H4 (cell line): ENCODE measurements around a stretch of chr1.

DNA sequence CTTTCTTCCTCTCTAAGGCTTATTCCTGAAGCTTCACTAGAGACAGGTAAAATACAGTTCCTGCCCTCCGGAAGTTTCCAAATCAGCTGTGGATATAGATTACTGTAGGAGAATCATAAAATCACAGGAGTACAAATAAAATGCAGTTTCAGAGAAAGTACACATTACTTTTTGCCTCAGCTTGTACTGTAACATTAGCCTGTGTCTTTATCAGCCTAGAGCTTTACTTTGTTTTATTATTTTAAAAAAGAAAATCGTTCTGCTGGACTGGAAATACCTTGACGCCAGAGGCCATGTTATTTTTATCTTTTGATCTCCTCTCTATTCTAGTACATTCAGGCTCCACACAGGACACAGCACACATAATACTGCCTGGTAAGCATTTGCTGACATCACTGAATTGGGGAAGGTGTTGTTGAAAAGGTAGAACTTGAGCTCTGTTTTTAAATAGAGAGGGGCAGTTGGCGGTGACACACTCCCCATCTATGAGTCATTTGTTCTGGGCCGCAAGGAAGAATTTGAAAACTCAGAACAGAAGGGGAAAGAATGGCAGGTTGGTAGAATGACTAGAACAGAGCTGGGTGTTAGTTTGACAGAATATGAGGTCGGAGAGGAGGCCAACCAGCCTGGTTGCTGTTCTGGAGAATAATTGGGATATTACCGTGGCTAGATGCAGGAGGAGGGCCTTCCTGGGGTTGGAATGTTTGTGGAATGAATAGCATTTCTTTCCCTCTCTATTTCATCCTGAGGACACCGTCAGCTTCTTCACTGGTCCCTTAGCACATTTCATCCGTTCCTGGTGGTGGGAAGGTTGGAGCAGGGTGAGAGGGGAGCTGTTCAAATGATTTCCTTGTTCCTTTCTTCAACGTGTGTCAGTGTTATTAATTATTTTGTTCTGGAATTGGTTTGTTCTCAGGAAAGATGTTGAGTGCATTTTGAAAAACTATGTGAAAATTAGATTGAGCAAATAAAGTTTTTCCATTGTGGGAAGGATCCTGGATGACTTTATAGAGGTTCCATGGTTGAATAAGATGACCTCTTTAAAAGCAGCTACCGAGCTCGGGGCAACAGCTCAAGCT lies 52.1 kb upstream of the ERRFI1 start:
- RAMPAGE, long total RNA = no peak

DNA sequence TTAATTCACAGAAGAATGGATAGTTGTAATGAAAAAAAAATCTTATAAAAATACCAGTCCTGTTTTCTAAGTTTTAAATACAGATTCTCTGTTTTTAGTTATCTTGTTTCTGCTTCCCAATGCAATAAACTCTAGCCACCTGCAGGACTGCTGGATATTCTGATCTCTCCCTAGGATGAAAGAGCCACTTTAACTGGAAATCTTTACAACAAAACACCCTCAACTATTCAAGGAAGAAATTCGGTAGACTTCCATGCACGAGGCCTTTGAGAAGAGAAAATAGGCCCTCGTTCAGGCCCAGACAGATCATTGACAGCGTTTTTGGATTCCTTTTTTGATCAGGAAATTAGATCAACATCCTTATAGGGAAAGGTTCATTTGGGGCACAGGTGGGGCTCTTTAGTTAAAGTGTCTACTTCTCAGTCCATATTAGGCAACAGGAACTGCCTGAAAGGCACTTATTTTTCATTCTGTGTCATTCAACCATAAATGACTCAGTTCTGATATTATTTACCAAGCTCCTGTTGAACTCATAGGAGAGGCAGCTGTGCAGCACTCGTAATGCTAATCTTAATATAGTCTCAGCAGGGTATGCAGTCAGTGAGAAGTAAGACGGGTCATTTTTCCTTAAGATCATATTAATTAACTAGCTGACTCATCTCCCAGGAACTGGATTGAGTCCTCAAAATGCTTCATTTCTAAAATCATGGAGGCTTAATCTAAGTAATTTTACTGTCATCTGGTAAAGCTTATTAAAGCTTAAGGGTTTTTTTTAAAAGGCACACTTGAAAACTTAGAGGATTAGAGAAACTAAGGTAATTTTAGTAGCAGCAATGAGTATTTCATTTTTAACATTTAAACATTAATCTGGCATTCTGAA lies 71.2 kb upstream of the ERRFI1 start:
- RAMPAGE, long total RNA = no peak

GRCh38 chr1:8122013-8122658 lies 96.0 kb upstream of the ERRFI1 start:
- RAMPAGE, long total RNA = no peak

DNA sequence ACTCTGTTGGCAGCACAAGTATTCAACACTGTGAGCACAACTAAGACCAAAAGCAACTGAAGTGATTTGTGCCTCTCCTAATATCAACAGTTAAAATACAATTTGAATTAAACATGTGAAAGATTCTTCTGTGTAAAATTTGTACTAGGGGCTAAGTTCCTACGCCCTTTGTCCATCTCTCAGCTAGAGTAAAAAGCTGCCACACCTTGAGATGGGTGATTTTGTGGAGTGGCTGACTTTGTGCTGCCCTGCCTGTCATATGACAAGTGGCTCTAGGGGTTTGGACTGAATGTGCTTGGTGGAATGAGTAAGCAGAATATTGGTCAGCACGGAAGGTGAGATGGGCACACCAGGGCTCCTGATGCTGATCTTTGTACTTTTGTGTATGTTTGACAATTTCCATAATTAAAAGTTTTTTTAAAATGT lies 133.7 kb upstream of the SLC45A1 start:
- RAMPAGE, long total RNA = no peak

GRCh38 chr1:8353818-8354195 lies 35.9 kb downstream of the SLC45A1 start:
- RAMPAGE, long total RNA = no peak

- RAMPAGE, long total RNA = no peak
Observed at GRCh38 chr1:8378166-8378449, 60.2 kb downstream of the SLC45A1 start.

- RAMPAGE, long total RNA = no peak
Observed at GRCh38 chr1:8400084-8400881, 82.4 kb downstream of the SLC45A1 start.

DNA sequence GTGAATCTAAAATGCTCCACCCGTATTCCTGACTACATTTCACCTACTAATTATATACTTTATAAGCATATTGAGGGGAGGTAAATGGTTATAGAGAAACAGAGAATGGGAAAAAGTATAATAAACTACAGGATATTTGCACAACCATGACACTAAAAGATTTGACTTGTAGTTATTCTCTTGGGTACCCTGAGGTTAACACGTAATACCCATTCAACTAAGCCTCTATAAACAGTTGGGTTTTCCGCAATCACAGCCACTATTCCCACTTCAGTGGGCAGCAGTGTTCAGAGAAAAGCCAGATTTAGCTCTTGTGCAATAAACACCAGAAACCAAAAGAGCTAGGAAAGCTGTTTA lies 101.1 kb downstream of the SLC45A1 start:
- RAMPAGE, long total RNA = no peak

- RAMPAGE, long total RNA = start-site peak on the minus strand at chr1:8423713-8424220, 8 reads
Observed at GRCh38 chr1:8423264-8424062, 105.5 kb downstream of the SLC45A1 start.

DNA sequence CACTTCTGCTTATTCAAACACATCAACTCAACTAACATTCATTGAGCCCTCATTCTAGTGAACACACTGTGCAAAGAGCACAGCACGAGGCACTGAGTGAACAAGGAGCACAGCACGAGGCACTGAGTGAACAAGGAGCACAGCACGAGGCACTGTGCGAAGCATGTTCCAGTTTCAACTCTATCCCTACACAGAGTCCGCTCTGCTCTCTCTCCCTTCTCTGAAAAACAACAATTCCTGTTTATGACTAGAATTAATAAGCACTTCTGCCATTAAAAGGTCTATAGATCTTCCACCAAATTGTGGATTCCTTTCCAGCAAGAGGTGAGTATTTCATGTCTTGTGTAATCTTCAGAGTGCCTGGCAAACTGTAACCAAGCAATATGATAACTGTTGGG lies 114.4 kb downstream of the SLC45A1 start:
- RAMPAGE, long total RNA = no peak

DNA sequence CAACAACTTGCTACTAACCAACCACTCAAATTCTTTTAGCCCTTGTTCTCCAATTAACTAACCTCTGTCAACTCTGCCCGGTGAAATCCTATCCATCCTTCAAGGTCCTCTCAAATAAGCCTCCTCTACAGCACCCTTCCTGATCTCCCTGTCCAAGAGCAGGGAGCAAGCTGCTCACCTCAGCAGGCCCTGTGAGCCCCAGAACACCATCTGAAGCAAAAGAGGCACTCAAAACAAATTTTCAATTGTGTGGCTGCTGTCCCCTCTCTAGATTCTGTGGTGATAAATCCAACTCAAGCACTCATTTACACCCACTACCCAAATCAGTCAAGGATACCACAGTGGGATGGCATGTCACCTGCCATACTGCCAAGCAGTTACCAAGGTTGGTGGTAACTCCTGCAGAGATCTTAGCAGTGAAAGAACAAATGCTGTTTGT lies 134.1 kb downstream of the SLC45A1 start:
- RAMPAGE, long total RNA = no peak

GRCh38 chr1:8509906-8510576 lies 192.1 kb downstream of the SLC45A1 start:
- RAMPAGE, long total RNA = no peak

- RAMPAGE, long total RNA = no peak
Observed at GRCh38 chr1:8785921-8786764, 31.3 kb downstream of the RERE start.

DNA sequence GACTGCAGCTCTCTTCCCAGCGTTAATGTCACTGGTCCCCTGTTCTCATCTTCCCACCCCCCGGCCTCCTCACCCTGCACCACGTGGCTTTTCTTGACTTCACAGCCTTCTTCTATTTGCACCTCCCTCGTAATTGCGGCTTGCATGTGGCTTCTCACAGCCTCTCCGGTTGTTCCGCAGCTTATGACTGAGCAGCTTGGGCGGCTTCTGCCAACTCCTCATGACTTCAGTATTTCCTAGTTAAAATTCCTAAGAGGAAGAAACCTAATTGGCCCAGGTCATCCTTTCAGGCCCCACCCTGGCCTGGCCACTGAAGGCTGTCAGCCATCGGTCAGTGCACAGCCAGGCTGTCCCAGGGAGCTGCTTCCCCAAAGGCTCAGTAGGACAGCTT lies 8.5 kb upstream of the RERE start:
- RAMPAGE, long total RNA = no peak

GRCh38 chr1:8969970-8970485 lies 24.4 kb downstream of the CA6 start:
- RAMPAGE, long total RNA = no peak

DNA sequence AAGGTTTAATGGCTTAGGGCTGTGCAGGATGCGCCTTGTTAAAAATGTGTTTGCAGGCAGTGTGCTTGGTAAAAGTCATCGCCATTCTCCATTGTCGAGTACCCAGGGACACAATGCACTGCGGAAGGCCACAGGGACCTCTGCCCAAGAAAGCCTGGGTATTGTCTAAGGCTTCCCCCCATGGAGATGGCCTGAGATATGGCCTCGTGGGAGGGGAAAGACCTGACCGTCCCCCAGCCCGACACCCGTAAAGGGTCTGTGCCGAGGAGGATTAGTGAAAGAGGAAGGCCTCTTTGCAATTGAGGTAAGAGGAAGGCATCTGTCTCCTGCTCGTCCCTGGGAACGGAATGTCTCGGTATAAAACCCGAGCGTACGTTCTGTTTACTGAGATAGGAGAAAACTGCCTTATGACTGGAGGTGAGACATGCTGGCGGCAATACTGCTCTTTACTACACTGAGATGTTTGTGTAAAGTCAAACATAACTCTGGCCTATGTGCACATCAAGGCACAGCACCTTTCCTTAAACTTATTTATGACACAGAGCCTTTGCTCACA lies 24.2 kb downstream of the SLC2A7 start:
- RAMPAGE, long total RNA = no peak

DNA sequence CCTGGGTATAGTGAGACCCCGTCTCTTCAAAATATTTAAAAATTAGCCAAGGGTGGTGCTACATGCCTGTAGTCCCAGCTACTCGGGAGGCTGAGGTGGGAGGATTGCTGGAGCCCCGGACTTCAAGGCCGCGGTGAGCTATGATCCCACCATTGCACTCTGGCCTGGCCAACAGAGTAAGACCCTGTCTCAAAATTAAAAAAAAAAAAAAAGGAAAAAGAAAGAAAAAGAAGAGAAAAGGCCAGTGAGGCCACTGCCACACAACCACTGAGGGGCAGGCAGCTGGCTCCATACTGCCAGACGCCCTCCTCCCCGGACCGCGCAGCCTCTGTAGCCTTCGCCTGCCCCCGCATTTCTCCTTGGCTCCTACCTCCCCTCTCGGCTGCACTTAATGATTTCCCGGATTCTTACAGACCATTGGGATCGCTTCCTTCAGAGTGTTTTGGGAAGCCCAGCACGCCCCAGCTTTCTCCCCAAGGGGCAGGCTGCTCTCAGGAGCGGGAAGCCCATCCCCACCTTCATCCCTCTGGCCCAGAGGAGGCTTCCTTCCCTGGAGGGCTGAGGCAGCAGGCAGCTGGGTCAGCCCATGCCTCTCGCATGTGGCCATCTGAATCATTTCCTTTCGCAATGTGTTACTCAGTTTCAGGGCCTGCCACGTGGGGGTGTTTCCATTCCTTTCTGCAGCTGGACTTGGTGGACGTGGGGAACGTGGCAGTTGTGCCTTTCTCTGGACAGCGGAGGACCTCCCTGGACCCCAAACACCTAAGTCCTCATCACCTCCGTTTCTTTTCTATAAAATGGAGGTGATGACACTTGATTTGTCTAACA lies 2.4 kb downstream of the SLC2A5 start:
- RAMPAGE, long total RNA = no peak

- RAMPAGE, long total RNA = no peak
Observed at GRCh38 chr1:9150750-9151399, 22.0 kb upstream of the GPR157 start.

GRCh38 chr1:9268826-9269314 lies 23.8 kb upstream of the SPSB1 start:
- RAMPAGE, long total RNA = no peak

DNA sequence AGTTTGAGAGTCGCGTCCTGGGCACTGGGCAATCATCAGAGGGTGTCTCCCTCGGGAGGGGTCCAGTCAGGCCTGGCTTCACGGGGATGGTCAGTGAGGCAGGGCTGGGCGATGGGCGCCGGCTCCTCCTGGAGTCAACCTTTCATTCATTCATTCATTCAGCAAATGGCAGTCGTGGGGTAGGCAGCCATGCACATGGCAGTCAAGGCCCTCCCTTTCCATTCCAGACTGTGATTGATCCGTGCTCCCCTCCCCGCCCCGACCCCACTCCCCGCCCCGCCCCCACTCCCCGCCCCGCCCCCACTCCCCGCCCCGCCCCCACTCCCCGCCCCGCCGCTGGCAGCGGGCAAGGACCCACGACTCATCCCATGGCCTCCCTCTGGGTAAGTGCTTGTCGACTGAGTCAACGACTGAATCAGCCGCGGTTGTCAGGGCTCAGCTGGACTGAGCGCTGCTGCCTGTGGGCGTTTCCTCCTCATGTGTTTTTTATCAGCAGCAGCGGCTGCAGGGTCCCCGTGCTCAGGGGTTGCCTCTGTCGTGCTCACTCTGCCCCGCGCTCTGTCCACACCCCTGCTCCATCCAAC lies 12.5 kb upstream of the SPSB1 start:
- RAMPAGE, long total RNA = no peak